ENCODE data around the gene UBIAD1.

GRCh38 chr1:10473055-10473763 lies 880 bp upstream of the DFFA start:
- PRO-cap, 2 experiments, result no peak in any of the 2 experiments
- RAMPAGE, long total RNA, 5 experiments, result no peak in any of the 5 experiments

DNA sequence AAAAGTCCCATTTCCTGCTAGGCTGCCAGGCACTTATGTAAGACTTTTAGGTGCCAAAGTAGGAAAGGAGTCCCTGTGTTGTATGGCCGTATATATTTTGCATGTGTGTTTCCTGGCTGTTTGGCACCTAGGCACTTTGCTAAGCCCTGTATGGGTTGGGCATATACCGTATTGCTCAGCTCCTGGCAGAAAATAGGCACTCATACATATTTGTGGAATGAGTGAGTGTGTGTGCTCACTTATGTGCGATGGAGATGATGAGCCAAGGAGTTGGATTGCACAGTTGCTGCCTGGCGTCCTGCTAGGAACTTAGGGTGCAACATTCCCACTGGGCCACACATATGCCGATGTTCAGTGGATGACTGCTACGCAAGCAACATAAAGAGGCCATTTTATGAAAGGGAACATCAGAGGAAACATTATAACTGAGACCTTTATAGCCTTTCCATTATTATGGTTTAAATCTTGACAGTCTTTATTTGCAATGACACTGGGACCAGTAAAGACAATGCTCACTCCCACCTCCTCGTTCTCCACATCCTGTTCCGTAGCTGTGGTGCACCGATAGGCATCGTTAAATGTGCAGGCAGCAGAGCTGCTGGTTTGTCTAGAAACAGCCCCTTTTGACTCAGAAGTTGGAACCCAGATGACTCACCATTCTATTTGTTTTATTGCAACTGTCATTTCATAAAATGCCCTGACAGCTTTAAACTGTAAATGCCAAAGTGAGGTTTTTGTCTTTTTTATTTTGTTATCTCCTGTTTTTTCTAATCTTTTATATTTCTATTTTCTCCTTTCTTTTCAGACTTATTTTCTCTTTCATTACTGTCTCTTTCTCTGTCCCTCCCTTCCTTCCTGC lies 36.0 kb downstream of the PEX14 start:
- PRO-cap, 2 experiments, result no peak in any of the 2 experiments
- RAMPAGE, long total RNA, 5 experiments, result no peak in any of the 5 experiments

GRCh38 chr1:10528923-10529564 lies 54.3 kb downstream of the PEX14 start:
- PRO-cap, 2 experiments, result no peak in any of the 2 experiments
- RAMPAGE, long total RNA, 5 experiments, result no peak in any of the 5 experiments

DNA sequence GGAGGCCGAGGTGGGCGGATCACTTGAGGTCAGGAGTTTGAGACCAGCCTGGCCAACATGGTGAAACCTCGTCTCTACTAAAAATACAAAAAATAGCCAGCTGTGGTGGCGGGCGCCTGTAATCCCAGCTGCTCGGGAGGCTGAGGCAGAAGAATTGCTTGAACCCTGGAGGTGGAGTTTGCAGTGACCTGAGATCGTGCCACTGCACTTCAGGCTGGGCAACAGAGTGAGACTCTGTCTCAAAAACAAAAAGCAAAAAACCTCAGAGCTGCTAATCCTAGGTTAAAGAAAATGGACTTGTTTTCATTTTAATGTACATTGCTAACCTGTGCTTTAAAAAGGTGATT lies 82.6 kb downstream of the PEX14 start:
- PRO-cap, 2 experiments, result no peak in any of the 2 experiments
- RAMPAGE, long total RNA, 5 experiments, result no peak in any of the 5 experiments

GRCh38 chr1:10599025-10599711 lies 124.4 kb downstream of the PEX14 start:
- PRO-cap, 2 experiments, result peak in 1 of 2 experiments; most common minus-strand start chr1:10599460 (in 1)
- RAMPAGE, long total RNA, 5 experiments, result no peak in any of the 5 experiments

GRCh38 chr1:10642165-10642795 lies 154.2 kb downstream of the CASZ1 start:
- PRO-cap, 2 experiments, result no peak in any of the 2 experiments
- RAMPAGE, long total RNA, 5 experiments, result no peak in any of the 5 experiments

DNA sequence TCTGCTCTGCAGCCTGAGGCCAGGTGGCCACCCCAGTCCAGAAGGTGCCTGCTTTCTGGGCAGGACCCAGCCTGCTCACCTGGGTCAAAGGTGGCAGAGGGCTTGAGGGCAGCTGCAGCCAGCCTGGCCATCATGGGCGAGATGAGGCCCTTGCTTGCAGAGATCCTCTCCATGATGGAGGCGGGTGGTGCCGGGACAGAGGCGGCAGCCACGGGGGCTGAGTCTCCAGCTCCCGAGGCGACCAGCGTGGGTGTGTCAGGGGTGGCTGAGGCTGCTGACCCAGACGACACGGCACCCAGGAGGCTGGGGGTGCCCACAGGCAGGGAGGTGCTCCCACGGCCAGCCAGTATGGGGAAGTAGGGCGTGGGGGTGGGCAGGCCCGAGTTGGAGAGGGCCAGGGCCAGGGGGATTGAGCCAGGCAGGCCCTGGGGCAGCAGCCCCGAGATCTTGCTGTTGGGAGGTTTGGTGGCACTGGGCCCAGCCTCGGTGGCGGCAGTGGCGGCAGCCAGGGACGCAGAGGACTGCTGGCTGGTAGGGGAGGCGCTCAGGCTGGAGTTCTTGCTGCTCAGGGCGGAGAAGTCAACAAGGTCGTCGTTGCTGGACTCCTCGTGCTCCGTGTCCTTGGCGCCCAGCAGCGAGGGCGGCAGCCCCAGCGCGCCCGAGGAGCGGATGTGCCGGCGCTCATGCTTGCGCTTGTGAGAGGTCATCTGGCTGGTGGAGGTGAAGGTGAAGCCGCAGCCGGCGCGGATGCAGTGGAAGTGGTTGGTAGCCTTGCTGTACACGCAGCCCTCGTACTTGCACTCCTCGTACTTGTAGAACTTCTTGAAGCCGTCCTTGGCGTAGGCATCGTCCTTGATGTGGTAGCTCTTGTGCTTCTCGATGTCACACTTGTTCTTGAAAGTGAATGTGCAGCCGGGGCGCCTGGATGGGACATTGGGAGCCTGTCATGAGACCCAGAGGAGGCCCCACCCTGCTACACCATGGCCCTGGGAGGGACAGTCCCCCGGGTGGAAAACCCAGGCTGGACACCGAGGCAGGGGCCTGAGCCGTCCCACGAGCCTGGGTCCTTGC lies 142.8 kb downstream of the CASZ1 start:
- PRO-cap, 2 experiments, result no peak in any of the 2 experiments
- RAMPAGE, long total RNA, 5 experiments, result start-site peak on the minus strand in 1 of 5 experiments, centred at position 655 of the sequence, 9 reads per replicate

DNA sequence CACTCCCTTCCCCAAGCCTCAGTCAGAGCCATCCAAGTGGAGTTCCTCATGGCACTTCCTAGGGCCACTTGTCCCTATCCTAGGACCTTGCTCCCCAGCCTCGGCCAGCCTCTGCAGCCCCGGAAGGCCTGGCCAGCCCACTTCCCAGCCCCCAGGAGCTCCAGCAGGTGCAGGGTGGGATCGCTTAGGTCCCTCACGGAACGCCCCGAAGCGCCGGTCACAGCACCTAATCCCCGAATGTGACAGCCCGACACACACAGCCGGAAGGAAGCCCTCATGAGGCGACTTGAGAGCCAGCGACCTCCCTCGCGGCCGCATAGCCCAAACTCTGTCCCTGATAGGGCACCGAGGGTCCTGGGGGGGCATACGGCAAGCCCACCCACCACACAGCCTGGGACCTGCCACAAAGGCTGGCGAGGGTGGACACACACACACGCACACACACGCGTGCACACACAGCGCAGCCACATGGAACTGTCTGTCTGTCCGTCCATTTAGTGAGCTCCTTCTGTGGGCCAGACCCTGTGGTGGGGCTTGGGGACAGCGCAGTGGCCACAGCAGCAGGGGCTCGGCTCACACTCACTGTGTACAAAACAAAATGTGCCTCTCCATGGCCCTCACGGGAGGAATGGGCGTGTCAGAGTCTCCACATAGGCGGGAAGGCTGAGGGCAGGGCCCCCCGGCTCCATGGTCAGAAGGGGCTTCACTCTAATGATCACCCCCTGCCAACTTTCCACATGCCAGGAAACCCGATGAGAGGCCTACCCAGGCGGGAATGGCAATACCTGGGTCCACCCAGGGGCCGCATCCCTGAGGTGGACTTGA lies 129.9 kb downstream of the CASZ1 start:
- PRO-cap, 2 experiments, result no peak in any of the 2 experiments
- RAMPAGE, long total RNA, 5 experiments, result no peak in any of the 5 experiments

- PRO-cap, 2 experiments, result peak in 1 of 2 experiments; most common minus-strand start chr1:10668286 (in 1)
- RAMPAGE, long total RNA, 5 experiments, result no peak in any of the 5 experiments
These were observed 128.3 kb downstream of the CASZ1 start for GRCh38 chr1:10668010-10668770.

DNA sequence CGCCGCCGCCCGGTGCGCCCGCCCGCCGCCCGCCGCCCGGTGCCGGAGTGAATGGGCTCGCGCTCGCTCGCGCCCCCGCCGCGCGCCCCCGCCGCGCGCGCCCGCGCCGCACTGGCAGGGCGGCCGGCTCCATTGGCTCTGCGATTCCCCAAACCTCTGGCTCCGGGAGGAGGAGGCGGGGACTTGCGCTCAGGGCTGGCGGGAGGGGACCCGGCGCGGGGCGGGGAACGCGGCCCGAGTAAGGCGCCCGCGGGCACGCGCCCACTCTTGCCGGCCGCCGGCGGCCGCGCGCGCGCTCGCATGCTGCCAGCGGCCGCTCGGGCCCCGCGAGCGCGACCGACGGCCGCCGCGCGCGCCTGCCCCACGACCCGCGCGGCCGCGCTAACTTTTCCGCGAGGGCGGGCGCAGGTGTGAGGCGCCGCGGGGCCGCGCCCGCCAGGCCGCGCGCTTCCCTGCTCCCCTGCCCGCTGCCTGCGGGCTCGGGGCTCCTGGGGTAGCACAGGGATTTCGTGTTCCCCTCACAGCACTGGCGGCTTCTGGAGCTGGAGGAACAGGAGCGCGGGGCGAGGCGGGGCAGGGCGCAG lies 101.7 kb downstream of the CASZ1 start:
- PRO-cap, 2 experiments, result peak in 2 of 2 experiments; most common plus-strand start position 329 of the sequence (in 2); most common minus-strand start position 44 of the sequence (in 1)
- RAMPAGE, long total RNA, 5 experiments, result no peak in any of the 5 experiments

GRCh38 chr1:10725572-10725760 lies 71.0 kb downstream of the CASZ1 start:
- PRO-cap, 2 experiments, result peak in 1 of 2 experiments; most common plus-strand start chr1:10725662 (in 1)
- RAMPAGE, long total RNA, 5 experiments, result no peak in any of the 5 experiments

DNA sequence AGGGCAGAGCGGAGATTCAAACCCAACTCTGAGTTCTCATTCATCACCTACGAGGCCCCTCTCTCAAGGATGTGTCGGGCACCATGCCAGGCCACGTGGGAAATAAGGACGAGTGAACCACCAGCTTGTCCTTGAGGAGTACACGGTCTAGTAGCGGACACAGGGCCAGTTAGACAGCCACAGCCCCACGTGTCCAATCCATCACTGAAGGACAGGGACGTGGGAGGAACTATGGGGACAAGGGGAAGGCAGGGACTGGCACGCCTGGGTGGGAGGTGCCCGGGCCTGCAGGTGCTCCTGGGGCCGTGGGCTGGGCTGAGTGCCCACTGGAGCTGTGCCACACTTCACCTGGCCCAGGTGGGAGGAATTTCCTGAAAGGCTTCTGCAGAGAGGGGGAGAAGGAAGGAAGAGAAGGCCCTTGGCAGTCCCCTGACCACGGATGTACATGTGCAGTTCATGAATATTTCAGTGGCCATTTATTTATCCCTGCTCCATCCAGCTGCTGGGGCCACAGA lies 59.8 kb downstream of the CASZ1 start:
- PRO-cap, 2 experiments, result peak in 1 of 2 experiments; most common plus-strand start position 232 of the sequence (in 1); most common minus-strand start position 197 of the sequence (in 1)
- RAMPAGE, long total RNA, 5 experiments, result no peak in any of the 5 experiments

GRCh38 chr1:10774697-10775606 lies 21.5 kb downstream of the CASZ1 start:
- PRO-cap, 2 experiments, result no peak in any of the 2 experiments
- RAMPAGE, long total RNA, 5 experiments, result no peak in any of the 5 experiments

- PRO-cap, 2 experiments, result no peak in any of the 2 experiments
- RAMPAGE, long total RNA, 5 experiments, result no peak in any of the 5 experiments
These were observed 39.4 kb upstream of the CASZ1 start for GRCh38 chr1:10835693-10836482.

DNA sequence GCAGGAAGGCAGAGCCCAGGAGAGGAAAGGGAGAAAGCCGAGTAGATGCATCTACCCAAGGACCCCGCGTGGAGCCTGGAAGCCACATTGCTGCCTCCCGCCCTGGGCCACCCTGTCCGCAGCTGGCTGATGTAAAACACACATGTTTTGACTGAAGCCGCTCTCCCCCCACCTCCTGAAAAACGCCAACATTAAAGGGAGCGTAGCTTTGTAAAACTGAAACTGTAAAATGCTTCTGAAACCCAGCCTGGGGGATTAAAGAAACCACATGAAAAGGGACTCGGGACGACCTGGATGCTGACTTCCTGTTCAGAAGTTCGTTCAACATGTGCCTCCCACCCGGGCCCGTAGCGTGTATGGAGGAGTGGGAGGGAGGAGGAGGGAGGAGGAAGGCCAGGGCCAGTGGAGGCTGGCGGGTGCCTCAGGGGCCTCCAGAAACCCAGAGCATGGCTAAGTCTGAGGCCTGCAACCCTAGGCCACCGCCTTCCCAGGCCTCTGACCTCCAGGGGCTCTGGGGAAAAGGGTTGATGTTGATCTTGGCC lies 41.8 kb downstream of the C1orf127 start:
- PRO-cap, 2 experiments, result no peak in any of the 2 experiments
- RAMPAGE, long total RNA, 5 experiments, result no peak in any of the 5 experiments

DNA sequence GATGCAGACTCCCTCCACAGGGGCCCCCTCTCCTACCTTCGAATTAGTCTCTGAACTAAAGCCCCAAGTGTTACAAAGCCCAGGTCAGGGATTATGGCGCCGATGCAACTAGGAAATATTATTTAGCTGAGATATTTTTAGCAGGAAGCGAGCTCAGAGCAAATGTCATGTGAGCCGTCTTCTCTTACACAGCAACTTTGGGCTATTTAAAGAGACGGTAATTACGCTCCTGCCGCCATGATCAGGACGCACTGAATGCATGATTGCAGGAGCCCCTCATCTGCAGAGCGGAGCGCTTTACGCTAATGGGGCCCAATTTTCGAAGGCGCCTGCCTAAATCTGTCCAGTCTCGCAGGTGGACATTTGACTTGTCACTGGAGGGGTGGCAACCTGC lies 24.7 kb downstream of the C1orf127 start:
- PRO-cap, 2 experiments, result no peak in any of the 2 experiments
- RAMPAGE, long total RNA, 5 experiments, result no peak in any of the 5 experiments

DNA sequence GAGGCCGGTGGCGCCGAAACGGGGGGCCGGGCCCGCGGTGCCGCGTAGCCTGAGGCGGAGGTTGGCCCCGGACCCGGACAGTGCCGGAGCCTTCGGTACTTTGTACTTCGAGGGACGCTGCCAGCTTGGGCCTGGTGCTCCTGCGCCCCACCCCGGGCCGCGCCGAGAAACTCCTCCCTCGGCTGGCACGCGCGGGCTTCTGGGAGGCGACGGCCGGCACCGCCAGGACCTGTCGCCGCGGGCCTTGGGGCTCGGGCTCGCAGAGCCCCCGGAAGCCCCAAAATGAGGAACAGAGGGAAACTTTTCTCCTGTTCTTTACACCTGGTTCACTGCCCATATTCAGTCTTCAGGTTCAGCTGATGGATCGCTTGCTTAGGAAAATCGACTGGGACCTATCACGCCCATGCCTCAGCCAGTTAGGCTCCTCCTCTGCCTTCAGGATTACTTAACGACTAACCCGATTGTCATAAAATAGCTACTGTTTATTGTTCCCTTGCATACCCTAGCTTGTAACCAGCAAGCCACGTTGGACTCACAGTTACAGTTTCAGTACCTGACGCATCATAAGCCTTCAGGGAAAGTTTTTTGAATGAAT lies 561 bp downstream of the TARDBP start:
- PRO-cap, 2 experiments, result peak in 2 of 2 experiments; most common minus-strand start position 164 of the sequence (in 2)
- RAMPAGE, long total RNA, 5 experiments, result no peak in any of the 5 experiments

GRCh38 chr1:11052344-11053694 lies 5.8 kb upstream of the MASP2 start:
- PRO-cap, 2 experiments, result no peak in any of the 2 experiments
- RAMPAGE, long total RNA, 5 experiments, result no peak in any of the 5 experiments

- PRO-cap, 2 experiments, result peak in 2 of 2 experiments; most common plus-strand start chr1:11060151 (in 1)
- RAMPAGE, long total RNA, 5 experiments, result start-site peak on the plus strand in 3 of 5 experiments, at chr1:11060242-11060322 at its widest, 10 to 19 reads per replicate
These were observed 355 bp upstream of the SRM start for GRCh38 chr1:11060106-11060639.

GRCh38 chr1:11272606-11273771 lies at the start of gene UBIAD1:
Gene UBIAD1 (plus strand): TSS chr1:11273198.
- PRO-cap, 2 experiments, result peak in 2 of 2 experiments; most common plus-strand start chr1:11273204 (in 1); most common minus-strand start chr1:11272859 (in 1)
- RAMPAGE, long total RNA, 5 experiments, result start-site peak on the plus strand in 3 of 5 experiments, at chr1:11273178-11273229 at its widest, 52 to 85 reads per replicate

Data from thyroid gland (tissue), 7 donors.